Placental pericyte (primary cell): ENCODE measurements around a stretch of chr19.

DNA sequence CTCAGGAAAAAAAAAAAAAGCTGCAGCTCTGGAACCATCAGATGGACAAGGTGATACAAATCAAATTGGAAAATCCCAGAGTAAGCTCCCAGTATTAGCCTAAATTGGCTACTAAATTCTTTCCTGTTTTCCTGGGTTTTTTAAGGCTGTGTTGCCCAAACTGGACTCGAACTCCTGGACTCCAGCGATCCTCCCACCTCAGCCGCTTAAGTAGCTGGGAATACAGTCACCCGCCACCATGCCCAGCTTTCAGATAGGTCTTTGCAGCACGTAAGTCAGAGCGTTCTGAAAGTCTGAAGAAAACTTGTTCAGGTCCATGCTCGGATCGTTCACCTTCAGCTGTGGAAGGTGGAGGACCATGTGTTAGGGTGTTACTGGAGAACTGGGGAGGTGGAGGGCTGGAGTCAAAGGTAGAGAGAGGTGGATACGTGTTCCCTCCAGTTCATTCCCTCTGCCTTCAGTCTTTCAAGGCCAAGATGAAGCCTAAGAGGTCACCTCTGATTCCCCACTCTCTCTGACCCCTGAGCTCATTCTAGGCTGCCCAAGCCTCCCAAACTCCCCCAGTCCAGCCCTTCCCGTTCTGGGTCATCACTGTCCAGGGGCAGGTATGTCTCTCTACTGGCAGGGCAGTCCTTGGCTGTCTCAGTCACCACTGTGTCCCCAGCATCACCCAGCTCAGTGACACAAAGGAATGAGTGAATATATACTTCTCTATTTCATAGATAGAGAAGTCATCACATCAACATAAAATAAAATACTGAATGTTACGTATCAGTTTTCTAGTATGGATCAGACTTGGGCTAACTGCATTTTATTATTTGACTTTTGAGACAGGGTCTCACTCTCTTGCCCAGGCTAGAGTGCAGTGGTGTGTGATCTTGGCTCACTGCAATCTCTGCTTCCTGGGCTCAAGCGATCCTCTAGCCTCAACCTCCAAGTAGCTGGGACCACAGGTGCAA lies 12.2 kb upstream of the DACT3 start:
- CAGE, long polyA plus RNA, result no peak

- CAGE, long polyA plus RNA, result no peak
Observed at GRCh38 chr19:46696762-46698007, 19.7 kb downstream of the PRKD2 start.

DNA sequence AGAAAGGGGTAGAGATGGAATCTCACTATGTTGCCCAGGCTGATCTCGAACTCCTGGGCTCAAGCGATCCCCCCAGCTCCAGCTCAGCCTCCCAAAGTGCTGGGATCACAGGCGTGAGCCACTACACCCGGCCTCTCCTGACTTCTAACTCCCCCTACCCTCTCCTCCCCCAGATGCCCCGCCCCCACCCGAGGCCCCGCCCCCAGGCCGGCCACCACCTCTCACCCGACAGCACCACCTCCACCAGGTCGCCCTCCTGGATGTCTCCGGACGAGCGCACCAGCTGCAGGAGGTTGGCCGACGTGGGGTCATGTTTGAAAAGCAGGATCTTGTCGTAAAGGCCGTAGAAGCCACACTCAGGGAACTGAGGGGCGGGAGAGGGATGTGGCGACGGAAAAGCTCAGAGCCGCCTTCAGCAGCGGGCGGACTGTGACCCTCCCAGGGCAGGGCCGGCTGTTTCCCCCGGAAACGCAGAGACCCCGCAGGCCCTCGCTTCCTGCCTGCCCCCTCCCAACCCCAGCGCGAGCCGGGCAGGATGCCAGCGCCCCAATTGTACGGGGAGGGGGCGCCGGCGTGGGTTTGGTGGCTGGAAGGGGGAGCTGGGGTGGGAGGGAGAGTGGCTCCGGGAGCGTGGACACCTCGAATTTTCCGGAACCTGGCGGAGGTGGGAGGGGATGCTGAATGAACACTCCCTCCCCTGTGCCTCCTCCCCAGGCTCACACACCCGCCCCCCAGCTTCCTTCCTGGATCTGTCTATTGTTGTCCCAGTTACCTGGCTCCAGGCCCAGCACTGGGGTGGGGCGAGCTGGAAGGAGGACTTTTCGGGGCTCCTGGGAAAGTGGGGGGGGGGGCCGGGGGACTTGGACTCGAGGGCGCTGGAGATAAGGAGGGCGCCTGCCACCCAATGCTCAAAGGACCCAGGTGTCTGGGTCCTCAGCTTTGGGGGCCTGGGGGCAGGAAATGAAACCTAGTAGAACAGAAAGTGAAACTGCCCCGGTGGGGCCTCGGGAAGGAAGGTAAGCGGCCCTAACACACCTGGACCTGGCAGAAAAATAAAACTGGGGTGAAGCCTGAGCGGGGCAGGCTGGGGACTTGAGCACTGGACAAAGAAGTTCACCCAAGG lies 2.9 kb downstream of the PRKD2 start:
- CAGE, long polyA plus RNA, result no peak

DNA sequence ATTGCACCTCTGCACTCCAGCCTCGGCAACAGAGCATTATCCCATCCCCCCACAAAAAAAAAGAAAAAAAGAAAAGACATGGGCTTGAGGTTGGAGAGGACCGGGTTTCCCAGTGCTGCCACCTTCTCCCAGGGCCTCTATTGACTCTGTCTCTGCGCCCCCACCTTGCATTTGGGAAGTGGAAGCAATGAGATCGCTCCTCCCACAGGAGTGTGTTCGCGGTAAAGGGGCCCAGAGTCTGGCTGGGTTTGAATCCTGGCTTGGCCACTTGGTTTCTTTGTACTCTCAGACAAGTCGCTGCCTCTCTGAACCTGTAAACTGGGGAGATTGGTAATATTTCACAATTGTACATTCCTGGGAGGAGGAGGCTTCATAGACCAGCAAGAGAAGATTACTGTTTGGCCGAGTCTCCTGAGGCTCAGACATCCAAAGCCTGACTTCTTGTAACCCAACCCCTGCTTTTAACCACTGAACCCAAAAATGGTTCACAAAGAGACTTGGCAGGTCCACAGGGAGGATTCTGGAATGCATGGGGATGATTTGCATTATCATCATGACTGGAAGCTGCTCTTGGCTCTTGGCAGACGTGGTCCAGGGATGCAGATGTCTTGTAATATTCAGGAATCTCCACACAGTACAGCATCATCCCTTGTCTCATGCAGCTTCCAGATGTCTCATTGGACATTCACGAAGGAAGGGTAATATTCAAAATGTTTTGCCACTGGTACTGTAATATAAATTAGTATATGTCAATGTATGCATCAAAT lies 13.6 kb upstream of the STRN4 start:
- CAGE, long polyA plus RNA, result no peak

- CAGE, long polyA plus RNA, result no peak
Observed at GRCh38 chr19:46791919-46792514, 3.6 kb upstream of the SLC1A5 start.

DNA sequence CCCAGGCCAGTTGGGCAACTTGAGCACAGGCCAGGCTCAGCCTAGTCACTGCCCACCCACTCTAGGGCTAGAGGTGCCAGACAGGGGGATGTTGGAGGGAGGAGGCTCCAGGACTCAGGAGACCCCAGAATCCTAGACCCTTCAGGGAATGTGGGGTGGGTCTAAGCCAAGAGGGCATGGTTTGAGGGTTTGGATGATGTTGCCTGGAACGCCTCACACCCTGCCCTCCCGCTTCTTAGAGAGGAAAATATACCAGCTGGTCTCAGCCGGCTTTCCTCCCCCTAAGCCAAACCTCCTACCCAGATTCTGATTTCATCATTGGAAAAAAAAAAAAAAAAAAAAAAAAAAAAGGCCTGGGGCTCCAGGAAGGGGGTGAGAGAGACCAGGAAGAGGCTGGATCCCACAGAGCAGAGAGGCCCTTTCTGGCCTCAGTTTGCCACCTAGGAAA lies 8.0 kb upstream of the SLC1A5 start:
- CAGE, long polyA plus RNA, result no peak

- CAGE, long polyA plus RNA, result no peak
Observed at GRCh38 chr19:46822017-46822440, 28.6 kb downstream of the AP2S1 start.

DNA sequence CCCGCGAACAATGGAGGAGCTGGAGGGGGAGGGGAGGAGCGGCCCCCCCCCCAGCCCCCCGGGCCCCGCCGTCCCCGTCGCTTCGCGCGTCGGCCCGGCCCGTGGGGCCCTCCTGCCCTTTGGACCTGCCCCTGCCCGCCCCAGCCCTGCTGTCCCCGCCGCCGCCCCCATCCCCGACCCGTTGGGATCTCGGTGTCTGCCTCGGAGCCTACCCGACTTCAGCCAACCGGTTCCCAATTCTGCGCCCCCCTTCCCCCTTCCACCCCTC lies 439 bp downstream of the ARHGAP35 start:
- CAGE, long polyA plus RNA, result no peak

GRCh38 chr19:46885249-46885995 lies 24.6 kb downstream of the ARHGAP35 start:
- CAGE, long polyA plus RNA, result no peak

DNA sequence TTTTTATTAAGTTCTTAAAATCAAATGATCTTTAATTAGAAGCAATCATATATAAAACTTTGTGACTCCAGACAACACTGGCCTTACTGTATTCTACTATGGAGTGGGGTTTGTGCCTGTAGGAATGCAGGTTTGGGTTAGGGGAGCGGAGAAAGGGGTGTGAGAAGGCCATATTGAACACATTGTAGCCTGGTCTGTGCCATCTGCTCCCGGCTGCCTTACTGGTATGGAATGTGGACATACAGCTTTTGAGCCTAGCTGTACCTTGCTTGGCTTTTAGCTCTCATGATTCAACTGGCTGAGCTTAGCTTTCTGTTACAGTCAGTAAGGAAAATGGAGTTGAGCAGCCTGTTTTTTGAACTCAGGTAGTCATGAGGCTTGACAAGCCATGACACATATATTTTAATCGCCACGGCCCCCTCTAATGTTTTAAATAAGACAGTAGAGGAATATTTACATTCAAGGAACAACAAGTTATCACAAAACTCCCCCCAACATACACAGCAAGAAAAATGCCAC lies 41.6 kb downstream of the ARHGAP35 start:
- CAGE, long polyA plus RNA, result no peak

GRCh38 chr19:46945951-46946526 lies 73.6 kb upstream of the NPAS1 start:
- CAGE, long polyA plus RNA, result no peak

DNA sequence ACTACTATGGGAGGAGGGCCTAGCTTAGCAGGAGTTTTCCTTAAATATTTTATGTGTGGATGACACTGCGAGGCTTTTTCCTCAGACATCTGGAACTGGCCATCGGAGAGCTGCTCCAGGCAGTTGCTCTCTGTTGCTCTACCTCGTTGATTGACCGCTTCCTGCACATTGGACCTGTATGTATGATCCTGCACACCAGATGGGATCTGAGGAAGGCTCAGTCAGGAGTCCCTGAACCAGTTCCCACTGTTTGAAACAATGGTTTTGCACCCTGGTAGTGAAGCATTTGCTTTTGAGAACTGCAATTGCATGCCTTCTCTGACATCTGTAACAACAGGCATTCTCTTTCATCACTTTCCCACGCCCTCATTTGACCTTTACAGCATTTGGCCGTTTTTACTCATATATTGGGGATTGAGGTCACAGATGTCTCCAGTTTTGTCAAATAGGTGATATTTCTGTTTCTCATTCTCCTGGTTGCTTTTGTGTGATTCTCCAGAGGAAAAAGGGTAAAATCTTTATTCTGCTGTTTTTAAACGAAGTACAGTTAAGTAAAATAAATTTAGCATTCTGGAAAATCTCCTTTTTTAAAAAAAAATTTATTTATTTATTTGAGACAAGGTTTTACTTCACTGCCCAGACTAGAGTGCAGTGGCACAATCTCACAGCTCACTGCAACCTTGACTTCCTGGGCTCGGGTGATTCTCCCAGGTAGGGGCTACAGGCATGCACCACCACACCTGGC lies 61.0 kb upstream of the NPAS1 start:
- CAGE, long polyA plus RNA, result no peak

- CAGE, long polyA plus RNA, result no peak
Observed at GRCh38 chr19:46981052-46981640, 38.5 kb upstream of the NPAS1 start.

- CAGE, long polyA plus RNA, result no peak
Observed at GRCh38 chr19:47093644-47094331, 19.8 kb downstream of the ZC3H4 start.

GRCh38 chr19:47096069-47097274 lies 17.1 kb downstream of the ZC3H4 start:
- CAGE, long polyA plus RNA, result no peak

DNA sequence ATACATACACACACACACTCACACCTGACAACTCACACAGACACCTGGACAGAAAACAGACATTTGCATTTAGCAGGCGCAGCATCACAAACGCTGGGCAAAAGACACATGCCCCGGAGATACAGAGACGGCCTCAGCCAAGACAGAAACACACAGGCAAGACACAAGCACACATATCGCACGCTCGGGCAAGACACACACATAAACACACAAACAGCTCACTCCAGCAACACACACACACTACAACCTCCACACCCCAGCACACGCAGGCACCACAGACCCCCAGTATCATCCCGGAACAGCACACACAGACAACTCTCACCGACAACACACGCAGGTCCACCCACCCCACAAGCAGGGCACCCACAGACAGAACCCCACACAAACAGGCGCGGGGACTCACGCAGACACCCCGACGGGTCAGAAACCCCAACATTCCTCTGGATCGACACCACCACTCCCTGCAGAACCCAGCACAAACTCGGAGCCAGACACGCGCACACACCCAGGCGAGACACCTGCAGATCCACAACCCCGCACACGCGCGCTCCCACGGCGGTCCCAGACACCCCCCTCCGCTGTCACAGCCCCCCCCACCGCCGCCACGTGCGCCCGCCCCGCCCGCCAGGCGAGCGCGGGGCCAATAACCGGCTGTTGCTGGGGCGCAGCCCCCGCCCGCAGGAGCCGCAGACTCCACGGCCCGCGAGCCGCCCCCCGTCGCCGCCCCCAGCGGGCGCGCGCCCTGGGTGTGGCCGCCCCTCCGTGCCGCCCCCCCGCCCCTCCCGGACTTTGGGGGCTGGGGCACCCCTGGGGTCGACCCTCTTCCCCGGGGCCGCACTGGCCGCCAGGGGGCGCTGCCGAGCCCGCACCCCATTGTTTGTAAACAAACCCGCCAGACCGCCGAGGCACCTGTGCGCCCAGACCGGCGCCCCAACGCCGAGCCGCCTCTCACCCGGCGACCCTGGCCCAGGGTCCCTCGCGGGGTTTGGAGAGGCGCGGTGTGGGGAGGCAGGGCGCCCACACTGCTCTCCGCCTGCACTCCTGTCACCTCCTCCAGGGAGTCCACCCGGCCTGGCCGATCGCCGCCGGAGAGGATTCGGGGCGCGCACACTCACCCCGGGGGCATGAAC lies 820 bp downstream of the BBC3 start:
- CAGE, long polyA plus RNA, result no peak

DNA sequence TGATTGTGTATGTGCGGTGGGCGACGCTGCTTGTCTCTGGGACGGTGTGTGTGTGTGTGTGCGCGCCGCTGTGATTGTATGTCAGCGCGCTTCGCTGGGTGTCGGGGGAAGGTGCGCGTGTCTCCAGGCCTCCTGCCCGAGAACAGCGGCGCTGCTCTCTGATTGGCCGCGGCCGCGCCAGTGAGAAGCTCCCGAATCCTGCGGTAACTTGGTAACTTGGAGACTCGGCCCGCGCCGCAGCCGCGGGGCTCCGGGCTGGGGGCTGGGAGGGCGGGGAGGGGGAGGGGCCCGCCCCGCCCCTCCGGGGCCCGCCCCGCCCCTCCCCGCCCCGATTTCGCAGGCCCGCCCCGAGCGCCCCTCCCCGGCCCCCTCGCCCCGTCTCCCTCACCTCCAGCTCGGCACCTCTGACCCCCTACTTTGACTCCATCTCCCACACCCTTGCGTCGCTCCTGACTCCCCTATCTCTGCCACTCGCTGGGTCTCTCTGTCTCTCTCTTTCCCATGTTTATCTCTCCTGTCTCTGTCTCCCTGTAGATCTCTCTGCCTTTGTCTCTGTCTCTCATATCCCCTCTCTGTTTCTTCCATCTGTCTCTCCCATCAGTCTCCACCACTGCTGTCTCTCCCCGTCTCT lies 12.1 kb upstream of the BBC3 start:
- CAGE, long polyA plus RNA, result no peak

GRCh38 chr19:47256626-47257007 lies 292 bp downstream of the CCDC9 start:
- CAGE, long polyA plus RNA, result no peak

DNA sequence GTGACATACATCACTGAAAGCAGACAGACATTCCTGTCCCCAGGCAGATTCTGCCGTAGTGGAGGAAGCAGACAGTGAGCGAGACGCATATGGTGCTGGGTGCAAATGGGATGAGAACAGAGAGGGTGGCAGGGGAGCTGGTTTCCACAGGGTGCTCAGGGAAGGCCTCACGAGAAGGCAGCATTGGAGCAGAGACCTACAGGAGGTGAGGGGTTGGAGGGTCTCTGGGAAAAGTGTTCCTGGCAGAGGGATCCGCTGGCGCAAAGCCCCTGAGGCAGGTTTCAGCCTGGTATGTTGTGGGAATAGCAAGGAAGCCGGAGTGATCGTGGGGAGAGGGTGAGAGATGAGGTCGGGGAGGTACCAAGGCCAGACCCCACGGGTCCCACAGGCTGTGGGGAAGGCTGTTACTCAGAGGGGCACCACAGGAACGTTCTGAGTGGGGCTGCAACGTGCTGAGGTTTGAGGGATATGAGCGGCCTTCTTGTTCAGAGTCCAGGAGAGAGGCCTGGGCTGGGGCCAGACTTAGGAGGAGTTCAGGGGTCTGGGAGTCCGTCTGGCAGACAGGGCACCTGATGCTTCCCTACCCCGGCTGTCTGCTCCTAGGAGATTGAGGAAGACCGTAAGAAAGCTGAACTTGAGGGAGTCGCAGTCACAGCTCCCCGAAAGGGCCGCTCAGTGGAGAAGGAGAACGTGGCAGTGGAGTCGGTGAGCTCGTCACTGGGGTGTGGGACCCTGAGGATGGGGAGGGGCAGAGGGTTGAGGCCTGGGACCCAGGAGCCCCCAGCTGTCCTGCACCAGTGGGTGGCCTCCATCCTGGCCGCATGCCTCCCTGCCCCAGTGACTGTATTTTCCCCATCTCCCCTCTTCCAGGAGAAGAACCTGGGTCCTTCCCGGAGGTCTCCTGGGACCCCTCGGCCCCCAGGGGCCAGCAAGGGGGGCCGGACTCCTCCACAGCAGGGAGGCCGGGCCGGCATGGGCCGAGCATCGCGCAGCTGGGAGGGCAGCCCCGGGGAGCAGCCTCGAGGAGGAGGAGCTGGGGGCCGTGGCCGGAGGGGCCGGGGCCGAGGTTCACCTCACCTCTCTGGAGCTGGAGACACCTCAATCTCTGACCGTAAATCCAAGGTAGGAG lies 3.8 kb downstream of the CCDC9 start:
- CAGE, long polyA plus RNA, result no peak

DNA sequence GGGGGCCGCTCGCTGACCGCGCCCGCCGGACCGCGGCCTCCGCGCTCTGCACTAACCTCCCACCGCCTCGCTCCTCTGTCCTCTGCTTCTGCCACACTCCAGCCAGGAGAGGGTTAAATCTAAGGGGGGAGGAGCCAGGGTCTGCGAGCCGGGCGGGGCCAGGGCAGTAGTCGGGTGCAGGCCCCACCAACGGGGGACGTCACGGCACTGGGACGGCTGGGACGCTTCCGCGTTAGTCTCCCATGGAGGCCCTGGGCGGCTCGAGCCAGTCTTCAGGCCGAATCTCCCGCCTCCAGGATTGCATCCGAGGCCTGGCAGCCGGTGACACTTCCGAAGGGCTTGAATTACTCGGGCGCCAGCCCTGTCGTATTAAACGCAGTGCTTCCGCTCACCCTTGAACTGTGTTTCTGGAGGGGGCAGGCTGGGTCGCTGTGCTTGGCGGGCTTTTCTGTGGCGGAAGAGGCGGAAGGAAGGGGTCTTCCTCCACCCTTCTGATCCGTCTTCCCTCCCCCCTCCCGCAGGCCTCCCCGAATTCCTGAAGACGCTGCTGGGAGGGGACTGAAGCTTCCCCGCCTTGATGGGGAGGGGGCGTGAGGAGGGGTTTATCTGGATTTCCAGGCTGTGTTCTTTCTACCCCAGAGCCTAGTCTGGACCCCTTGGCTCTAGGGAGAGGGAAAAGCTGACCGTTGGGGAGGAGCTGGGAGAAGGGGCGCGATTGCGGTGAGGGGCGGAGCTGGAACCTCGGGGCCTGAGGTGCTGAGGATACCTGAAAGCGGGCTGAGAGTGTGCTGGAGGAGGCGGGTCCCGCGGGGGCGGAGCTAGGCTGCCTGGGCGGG lies 1.0 kb upstream of the INAFM1 start:
- CAGE, long polyA plus RNA, result no peak